Frontal cortex (tissue), 2 donors: ENCODE data around the genes FBXO24, PCOLCE, SERPINE1 and PLOD3.

DNA sequence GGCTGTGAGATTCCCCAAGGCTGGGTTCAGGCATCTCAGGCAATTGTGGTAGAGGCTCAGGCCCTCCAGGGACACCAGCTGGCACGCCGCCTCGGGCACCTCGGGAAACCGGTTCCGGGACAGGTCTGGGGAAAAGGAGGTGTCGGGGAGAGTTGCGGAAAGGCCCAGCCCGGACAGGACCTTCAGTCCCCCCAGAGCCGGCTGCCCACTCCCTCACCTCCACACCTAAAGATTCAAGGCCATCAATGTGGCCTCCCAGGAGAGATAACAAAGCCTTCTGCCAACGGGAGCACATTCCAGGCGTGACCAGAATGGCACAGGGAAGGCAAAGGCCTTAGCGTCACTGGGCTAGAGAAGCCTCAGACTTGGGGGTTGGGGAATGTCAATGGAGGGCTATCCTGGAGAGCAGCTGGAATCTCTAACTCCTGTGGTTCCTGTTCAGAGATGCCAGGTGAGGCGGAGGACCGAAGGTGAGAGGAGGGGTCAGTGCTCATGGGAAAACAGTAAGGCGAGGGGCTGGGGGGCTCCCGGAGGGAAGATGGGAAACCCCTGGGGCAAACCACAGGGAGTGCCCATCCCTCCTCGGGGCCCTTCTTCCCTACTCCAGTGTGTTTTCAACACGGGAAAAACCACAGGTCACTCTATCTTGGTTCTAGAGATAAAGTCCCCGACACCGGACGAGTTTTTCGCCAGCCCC is 3.4 kb downstream of the LRCH4 start:
- RAMPAGE, long total RNA: no peak

- RAMPAGE, long total RNA: no peak
Measured at GRCh38 chr7:100586247-100586574, at the start of gene FBXO24. FBXO24 (plus strand) TSS chr7:100586328.

GRCh38 chr7:100602072-100602681 is at the start of gene PCOLCE:
PCOLCE (plus strand) TSS chr7:100602363.
- RAMPAGE, long total RNA: no peak

GRCh38 chr7:100673952-100674127 is 300 bp downstream of the GNB2 start:
- RAMPAGE, long total RNA: no peak

DNA sequence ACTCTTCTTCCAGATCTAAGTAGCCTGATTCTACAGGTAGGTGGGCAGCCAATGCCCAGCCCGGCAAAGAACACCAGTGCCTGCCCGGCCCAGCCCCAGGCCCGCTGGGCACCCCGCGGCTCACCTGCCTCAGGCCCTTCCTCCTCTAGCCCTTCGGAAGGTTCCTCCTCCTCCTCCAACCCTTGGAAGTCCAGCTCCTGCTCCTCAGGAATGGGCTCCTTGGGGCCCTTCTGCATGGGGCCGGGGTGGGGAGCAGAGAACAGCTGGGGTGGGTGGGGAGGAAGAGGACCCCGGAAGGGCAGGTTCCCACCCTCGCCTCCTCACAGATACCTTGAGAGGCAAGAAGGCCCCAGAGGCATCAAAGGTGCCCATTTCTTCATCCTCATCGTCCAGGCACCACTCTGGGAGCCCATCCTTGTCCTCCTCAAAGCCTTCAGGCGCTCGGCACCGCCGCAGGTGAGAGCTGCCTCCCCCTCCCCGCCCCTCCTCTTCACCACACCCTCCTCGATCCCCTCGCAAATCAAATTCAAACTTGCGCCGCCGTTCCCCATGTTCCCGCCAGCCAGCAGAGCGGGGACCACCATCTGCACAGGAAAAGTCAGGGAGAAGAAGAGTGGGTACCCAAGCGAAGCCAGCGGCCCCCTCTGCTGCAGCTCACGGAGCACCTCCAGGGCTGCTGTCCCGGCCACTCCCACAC is 8.1 kb downstream of the GIGYF1 start:
- RAMPAGE, long total RNA: no peak

GRCh38 chr7:100693351-100693597 is 776 bp downstream of the GIGYF1 start:
- RAMPAGE, long total RNA: no peak

DNA sequence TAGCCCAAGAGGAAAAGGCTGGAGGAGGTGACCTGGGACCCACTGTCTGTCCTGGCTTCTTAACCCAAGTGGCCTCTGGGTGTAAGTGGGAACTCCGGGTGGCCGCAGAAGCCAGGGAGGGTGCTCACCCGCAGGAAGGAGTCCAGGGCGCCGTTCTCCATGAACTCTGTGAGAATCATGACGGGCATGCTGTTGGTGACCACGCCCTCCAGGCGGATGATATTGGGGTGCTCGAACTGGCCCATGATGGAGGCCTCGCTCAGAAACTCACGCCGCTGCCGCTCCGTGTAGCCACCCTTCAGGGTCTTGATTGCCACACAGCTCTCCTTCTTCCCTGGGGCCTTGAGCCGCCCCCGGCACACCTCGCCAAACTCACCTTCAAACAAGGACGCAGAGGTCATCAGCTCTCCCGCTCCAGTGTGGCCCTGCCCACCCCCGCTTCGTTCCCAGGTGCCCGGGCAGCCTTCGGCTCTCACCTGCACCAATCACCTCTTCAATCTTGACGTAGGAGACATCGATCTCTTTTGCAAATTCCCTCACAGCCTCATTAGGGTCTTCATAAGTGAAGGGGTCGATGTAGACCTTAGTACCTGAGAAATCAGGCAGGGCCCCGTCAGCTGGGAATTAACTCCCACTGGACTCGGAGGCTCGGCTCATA is 14.6 kb downstream of the EPHB4 start:
- RAMPAGE, long total RNA: no peak

DNA sequence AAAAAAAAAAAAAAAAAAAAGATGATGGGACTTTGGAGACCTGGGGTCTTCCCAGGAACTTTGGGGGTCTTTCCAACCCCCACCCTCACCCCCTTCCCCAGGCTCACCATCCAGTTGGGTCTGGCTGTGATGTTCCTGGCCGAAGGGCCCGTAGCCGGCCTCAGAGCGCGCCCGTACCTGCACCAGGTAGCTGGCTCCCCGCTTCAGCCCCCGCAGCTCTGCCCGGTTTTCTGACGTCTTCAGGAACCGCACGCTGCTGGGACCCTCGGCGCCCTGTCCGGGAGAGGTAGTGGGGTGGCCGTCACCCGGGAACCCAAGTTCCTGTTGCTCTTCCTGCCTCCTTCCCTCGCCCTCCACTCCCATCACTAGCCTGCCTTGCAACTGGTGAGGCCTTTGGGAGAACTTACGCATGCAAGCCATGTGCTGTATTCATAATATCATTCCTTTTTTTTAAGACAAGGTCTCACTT is 10.2 kb downstream of the EPHB4 start:
- RAMPAGE, long total RNA: no peak

GRCh38 chr7:100829199-100829857 is 2.0 kb upstream of the EPHB4 start:
- RAMPAGE, long total RNA: no peak

DNA sequence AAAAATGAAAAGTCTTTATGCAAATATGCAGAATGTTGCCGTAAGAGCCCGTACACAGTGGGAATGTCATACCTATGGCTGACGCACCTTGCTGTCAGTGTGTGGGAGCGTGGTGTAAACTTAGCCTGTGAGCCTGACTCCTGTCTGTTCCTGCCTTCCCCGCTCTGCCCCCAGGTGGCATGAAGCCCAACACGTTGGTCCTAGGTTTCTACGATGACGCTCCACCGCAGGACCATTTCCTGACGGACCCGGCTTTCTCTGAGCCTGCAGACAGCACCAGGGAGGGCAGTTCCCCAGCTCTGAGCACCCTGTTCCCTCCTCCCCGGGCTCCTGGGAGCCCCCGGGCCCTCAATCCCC is 1.7 kb upstream of the TRIP6 start:
- RAMPAGE, long total RNA: no peak

- RAMPAGE, long total RNA: no peak
Measured at GRCh38 chr7:100966869-100967388, 2.4 kb upstream of the MUC12 start.

GRCh38 chr7:101017007-101017927 is 2.6 kb upstream of the MUC17 start:
- RAMPAGE, long total RNA: no peak

- RAMPAGE, long total RNA: no peak
Measured at GRCh38 chr7:101092395-101093477, 7.5 kb downstream of the TRIM56 start.

DNA sequence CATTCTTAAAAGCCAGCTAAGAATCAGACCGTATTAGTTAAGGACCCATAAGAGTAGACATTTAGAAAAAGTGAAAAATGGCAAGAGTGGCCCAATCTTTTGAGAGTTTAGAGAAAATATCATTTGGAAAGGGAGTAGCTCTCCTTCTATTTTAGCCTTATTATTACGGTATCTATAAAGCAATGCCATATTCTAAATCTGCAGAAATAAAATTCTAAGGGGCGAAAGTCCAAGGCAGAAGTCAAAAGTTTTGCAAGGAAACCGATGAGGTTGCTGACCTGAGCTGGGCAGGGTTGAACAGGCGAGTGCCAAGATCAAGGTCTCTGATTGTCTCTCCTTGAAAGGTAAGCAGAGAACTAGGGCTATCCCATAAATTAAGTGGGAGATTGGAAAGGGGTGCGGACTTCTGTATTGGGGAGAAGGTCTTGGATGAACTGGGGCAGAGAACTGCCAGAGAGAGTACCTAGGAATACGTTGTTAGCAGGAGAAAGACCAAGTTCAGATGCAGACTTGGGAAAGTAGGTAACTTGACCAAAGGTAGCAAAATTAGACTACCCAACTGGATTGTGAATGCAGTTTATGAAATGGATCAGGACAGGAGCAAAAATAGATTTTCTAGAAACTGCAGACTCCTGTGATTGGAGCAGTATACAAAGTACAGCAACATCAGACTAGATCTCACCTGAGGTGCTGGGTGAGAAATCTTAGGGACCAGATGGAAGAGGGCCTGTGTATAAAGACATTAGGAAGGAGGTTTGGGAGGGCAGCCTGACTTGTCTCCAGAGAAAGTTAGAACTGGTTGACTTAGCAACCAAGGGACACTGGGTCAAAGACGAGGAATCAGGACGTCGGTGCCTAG is 11.9 kb downstream of the TRIM56 start:
- RAMPAGE, long total RNA: no peak

- RAMPAGE, long total RNA: no peak
Measured at GRCh38 chr7:101126311-101127447, at the start of gene SERPINE1. SERPINE1 (plus strand) TSS chr7:101127104.

- RAMPAGE, long total RNA: no peak
Measured at GRCh38 chr7:101144026-101144666, 10.1 kb upstream of the AP1S1 start.

- RAMPAGE, long total RNA: no peak
Measured at GRCh38 chr7:101217159-101217859, at the start of gene PLOD3. PLOD3 (minus strand) TSS chr7:101217581.

DNA sequence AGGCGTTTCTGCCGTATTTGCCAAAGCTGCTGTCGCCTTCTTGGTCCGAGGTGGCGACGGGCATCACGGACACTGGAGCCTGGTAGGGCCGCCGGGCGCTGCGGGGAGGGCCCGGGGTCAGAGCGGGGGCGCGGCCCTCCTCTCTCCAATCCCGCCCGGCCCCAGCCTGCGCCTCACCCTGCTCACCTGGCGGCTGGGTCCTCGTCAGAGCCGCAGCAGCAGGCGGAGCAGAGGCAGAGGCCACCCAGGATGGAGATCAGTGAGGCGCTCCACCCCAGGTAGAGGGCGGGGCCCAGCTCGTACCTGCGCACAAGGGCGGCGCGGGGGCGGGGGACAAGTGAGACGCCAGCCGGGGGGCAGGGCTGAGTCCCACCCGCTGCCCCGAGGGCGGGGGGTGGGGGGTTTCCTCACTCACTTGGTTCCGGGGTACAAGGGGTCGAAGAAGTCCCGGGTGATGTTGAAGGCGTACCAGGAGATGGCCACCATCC is 5.1 kb downstream of the CLDN15 start:
- RAMPAGE, long total RNA: no peak

DNA sequence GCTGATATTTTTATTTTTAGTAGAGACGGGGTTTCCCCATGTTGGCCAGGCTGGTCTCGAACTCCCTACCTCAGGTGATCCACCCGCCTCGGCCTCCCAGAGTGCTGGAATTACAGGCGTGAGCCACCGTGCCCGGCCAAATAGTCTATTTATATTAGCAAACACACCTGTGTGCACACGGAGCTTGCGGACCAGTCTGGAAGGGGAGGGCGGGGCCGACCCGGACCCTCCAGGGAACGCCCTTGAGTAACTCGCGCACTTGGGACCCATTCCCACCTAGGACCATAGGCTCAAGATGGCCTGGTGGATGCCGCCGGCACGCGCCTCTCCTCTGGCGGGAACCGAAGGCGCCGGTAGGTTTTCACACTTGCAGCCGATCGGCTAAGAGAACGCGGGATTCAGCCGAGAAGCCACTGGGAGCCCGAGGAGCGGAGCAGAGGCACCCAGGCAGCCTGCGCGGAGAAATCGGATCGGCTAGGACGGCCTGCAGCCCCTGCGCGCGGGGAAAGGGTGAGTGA is 19.0 kb downstream of the IFT22 start:
- RAMPAGE, long total RNA: no peak

DNA sequence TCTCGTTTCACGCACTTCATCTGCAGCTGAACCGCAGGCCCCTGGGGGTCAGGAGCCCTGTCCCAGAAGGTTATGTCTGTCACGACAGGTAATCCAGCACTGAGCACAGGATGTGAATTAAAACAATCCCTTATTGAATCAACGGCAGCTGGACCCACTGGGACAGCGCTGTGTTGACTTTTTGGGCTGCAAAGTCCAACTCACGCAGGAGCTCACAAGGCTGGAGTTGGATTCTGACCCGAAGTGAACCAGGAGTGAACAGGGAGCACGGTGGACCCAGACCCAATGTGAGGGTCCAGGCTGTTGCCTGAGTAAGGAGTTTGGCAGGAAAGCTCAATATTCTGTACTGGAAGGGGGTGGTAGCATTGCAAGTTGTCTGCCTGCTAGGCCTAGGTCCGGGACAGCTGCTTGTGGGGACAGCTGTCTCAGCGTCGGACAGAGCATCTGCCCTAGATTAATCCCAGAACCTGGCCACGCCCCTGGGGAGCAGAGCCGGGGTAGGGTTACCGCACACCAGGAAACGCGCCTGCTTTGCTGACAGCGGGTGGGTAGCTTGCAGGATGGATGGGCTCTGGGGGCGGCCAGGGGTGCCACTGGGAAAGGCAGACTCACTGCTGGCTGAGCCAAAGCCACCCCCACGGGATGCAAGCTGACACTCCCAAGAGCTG is 24.0 kb downstream of the COL26A1 start:
- RAMPAGE, long total RNA: no peak